Paraaortic lymph node (tissue), 1 donor: ENCODE measurements around the genes NPIPA3, RRN3 and MPV17L.

GRCh38 chr16:11706180-11707124, 36.2 kb downstream of the TXNDC11 start:
- PRO-cap = no peak

DNA sequence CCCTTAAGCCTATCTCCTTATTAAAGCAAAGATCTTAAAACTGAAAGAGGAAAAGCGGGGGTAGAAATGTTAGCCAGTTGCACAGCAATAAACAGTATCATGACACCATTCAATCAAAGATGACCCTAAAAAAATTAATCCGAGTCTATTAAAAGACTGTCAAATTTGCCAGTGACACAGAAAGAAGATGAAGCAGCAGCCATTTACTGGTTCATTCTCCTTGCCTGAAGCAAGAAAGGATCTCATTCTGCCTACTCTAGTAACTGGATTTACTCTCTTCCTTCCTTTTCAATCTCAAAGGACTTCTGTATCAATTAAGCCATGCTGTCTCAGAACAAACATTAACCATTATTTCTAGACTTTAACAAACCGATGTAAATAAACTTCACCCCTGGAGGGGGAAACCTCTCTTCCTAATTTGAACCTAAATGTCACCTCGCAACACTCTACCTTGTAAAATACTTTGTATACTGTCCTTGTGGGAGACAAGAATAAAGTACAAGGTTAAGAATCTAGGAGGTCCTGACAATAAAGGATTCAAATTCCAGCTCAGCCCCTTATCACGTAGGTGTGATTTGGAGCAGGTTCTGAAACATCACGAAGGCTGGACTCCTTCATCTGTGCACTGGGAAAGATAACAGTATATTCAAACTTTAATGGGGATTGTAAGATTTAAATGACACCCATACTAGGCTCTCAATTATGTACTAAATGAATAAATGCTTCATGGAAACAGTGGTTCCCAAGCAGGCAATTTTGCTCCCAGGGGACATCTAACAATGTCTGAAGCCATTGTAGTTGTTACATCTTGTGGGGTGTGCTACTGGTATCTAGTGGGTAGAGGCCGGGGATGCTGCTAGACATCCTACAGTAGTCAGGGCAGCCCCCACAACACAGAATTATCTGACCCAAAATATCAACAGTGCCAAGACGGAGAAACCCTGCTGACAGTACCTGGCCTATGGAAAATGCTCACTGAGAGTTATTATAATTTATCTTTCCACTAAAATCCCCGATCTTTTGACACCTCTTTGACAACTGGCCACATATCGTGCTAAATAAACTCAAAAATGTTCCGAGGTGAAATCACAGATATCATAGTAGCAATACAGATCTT, 2.1 kb downstream of the TXNDC11 start:
- PRO-cap = no peak

- PRO-cap = no peak
Measured at GRCh38 chr16:11871738-11872883, 20.8 kb upstream of the RSL1D1 start.

GRCh38 chr16:12036967-12037442, 60.5 kb downstream of the SNX29 start:
- PRO-cap = no peak

DNA sequence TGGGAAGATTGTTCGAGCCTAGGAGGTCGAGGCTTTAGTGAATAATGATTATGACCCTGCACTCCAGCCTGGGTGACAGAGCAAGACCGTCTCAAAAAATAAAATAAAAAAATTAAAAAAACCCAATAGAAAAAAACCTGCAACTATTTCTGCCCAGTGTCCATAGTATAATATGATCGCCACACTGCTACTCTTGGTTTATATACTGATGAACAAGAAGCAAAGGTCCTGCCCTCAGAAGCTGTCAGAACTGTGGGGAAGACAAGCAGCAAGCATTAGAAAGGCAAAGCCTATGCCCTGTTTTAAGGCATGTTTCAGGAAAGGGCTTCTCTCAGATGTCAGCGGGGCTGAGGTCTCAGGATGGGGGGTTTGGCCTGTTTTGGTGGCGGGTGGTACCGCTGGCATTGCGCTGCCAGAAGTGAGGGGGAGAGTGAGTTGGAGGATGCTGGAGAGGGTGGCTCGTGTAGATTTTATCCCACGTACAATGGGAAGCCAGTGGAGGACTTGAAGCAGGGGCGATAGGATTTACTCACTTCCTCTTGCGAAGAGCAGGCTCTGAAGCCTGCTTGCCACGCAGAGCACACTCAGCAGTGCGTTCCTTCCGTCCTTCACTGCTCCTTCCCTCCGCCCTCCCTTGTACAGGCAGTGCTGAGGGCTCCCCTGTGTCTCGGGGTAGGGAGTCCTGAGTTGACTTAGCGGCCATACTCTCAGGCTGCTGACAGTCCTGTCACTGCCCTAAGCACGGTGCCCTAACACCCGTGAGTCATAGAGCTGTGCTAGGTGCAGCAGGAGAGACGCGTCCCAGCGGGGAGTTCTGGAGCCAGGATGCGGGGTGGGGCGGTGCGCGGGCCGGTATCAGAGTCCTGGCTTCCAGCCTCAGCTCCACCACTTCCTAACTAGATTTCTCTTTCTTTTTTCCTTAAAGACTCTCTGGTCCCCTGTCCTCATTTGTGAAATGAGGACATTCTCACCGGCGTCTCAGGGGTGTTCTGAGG, 113.0 kb downstream of the SNX29 start:
- PRO-cap = no peak

DNA sequence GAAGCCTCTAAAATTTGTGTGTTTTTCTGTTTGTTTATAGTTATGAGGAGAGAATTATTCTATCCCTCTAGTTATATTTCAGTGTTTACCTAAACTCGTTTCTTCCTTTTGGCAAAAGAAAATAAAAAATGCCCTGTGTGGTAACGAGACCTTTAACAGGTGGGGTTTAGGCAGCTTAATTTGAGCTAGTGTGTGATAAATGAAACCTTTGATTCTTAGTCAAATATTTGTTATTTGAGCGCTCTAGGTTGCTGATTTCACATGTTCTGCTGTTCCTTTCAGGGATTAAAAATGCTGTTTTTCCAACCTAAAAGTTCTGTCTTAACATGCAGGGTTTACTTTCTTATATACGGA, 17.5 kb downstream of the ERCC4 start:
- PRO-cap = no peak

DNA sequence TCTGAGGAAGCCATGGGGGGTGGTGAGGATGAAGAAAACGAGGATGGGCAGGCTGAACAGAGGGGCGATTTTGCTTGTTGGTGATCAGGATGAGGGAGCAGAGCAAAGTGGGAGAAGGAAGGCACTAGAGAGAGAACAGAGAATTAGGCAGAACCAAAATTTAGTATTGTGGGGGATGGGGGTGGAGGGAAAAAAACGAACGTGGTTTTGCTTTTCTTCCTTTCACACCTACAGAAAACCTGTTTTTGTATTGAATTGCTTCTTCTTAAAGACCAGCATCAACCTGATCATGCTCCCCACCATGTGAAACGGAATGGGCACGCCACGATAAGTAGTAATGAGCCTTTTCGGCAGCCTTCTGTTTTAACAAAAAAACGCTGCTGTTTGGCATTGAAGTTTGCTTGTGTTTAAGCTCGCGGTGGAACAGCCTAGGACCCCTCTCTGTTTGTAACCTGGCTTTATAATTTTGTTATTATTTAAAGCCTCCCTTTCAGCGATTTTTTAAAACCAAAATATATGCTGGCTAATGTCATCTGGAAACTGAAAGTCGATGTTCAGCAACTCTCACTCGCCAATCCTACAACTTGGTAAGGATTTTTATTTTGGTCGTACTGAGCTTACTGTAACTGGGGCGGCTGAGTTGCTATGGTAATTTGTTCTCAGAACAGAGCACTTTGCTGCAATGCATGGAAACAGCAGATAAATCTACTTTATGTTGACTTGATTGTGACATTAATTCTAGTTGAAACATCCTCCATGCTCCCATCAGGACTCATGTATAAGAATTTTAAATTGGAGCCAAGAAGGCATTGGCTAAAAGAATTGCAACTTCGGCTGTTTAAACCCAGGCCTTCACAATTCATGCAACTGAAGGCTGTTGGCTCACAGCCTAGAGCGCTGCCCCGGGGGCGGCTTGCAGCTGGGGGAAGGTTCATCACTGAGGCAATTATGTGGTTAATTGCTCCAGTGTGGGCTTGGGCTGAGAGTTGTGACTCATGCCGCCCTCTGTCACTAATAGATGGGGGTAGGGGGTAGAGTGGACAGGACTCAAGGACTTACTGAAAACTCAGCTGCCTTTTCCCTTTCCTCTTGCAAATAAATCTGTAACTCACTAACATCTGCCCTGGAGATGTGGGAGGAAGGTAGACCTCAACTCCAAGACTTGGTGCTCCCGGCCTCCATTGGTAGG, 37.0 kb downstream of the ERCC4 start:
- PRO-cap = no peak

DNA sequence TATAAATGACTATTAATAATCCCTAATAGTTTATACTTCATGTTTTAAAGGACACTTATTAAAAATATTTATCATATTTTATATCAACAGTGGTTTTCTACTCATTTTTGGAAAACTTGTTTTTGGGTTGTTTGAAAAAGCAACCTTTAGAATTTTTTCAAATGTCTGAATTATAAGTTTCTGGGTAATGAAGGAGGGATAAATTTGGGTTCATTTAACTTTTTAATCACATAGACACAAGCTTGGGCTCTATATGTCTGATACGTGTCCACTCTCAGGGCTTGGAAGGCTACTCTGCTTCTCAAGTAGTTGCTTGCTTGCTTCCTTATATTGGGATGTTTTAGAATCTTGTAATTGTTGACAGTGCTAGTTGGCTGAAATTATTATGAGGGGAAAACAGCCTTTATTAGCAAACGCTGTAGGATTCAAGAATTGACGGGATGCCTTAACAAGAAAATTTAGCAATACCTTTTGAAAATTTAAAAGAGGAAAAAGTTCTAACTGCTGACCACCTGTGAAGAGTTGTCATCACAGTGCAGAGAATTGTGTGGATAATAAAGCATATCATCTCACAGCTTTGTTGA, 118.5 kb downstream of the MRTFB start:
- PRO-cap = no peak

- PRO-cap = bidirectional peak, plus-strand start at chr16:14193458, minus-strand start at chr16:14193404
Measured at GRCh38 chr16:14193335-14193619, 122.2 kb downstream of the MRTFB start.

DNA sequence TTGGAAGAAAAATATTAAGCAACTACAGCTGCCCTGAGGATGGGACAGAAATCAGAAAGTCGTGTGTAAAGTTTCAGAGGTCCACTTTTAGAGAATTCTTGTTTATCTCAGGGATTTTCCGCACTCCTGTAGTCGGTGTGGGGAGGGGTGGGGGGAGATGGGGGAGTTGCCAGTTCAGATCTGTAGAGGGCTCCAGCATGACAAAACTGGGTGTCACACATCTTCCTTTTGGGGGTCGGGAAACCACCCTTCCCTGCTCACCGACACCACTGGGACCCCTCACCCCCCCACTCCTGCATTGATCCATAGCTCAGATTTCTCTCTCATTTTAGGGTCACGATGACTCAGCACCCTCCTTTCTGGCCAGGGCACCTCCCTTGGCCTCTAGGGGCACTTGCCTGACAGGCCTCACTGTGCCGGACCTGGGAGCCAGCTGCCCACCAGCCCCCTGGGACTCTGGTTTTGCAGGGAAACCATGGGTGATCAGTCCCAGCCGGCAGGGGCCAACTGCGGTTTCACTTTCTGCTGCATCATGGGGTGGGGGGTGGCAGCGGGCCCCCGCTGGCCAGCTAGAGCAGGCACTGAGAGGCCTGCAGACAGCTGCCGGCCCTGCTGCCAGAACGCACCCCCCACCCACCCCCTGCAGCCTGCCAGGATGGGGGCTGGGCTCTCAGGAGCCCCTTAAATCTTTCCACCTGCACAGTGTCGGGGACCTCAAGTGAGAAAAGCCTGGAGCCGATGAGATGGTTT, 239.4 kb downstream of the MRTFB start:
- PRO-cap = no peak

- PRO-cap = no peak
Measured at GRCh38 chr16:14609819-14610297, 20.2 kb downstream of the PARN start.

GRCh38 chr16:14667444-14668390, 26.4 kb downstream of the PLA2G10 start:
- PRO-cap = no peak

GRCh38 chr16:14703083-14703590, at the start of gene NPIPA3:
NPIPA3 (plus strand) TSS chr16:14703411.
- PRO-cap = no peak

- PRO-cap = no peak
Measured at GRCh38 chr16:14824486-14824879, 9.0 kb upstream of the NOMO1 start.

DNA sequence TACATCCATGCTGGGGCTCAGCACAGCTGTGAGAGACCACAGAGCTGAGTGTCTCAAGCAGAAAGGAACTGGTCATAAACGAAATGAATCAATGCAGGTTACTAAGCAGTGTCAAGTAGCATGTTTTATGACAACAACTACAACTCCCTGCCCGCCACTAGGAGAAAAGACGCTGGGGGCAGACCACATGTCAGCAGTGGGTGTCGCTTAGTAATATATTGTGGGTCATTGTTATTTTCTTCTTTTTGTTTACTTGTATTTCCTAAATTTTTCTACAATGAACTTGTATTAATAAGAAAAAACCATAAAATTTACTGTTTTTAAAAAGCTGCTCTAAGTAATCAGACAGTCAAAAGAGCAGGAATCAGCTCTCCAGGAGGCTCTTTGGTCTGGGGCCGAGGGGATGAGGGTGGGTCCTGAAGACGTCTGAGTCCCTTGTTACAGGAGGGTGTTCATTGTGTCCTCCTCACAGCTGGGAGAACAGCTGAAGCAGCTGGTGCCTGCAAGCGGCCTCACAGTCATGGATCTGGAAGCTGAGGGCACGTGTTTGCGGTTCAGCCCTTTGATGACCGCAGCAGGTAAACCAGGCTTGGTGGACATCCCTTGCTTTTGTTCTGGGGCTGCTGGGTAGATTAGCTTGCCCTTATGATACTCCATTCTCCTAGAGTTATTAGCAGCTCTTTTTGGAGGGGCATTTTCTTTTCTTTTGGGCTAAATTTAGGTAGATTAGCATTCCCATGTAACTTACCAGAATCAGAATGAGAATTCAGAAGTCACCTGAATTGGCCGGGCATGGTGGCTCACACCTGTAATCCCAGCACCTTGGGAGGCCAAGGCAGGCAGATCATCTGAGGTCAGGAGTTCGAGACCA, 26.2 kb downstream of the NTAN1 start:
- PRO-cap = no peak

DNA sequence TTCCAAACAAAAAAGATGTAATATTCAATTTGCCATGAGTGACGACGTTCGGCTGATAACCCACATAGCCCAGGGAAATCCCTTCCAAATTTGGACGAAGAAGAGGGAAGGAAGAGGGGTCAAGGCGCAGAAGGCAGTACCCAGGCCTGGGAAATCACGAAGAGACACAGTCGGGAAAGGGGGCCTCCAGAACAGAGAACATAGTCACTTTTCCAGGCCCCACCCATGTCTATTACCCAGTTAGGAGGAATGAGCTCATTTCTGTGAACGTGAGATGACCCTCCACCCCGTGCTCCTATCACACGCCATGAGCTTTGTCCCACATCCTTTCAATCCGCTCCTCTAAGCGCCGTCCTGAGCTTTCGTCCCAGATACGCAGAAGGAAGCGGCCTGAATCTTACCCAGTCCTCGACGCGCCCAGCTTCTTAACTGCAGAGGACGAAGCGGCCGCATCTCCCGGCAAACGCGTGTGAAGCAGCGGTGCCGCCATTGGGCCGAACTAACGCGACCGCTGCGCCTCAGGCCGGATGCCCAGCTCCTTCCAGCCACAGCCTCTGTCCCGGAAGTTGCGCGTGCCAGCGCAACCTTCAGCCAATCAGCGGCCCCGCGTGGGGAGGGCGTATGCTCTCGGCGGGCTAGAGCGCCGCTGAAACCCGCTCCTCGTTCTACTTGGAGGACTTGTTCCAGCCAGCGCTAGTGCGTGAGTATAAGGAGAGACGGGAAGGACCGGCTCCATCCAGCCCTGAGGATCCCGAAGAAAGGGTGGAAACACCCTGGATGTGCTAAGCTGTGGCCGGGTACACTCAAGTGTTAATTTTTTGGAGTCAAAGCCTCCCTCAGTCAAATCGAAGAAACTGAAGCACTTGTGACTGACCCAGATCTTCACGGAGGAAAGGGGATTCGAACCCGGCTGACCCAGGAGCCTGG, at the start of gene RRN3:
TSS of gene RRN3 (minus strand) at position 529 of the 927 bp plus-strand sequence.
- PRO-cap = unidirectional peak, plus-strand start at position 696 of the sequence

DNA sequence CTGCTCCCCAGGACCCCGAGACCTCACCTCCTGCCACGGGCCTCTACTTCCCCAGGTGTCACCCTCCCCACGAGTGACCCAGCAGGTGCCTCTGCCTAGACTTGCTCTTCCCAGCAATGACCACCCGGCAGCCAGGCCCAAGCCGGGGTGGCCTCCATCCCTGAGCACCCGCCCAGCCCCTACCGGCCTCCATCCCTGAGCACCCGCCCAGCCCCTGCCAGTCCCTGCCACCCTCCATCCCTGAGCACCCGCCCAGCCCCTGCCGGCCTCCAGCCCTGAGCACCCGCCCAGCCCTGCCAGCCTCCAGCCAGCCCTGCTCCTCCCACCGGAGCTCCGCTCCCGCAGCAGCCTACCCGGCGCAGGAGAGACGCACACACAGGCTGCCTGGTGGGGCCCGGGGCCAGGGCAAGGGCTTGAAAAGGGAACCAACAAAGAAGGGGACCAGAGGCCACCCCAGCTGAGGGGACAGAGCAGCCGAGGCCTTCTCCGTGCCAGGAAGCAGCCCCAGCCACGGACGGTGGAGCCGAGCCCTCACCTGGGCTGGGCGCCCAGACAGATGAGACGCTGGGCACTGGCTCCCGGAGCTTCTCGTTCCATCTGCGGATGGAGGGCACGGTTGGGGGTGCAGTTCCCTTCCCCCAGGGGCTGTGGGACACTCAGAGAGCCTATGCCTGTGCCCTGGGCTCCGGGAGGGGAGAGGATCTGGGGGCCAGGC, 47.0 kb upstream of the RRN3 start:
- PRO-cap = no peak

DNA sequence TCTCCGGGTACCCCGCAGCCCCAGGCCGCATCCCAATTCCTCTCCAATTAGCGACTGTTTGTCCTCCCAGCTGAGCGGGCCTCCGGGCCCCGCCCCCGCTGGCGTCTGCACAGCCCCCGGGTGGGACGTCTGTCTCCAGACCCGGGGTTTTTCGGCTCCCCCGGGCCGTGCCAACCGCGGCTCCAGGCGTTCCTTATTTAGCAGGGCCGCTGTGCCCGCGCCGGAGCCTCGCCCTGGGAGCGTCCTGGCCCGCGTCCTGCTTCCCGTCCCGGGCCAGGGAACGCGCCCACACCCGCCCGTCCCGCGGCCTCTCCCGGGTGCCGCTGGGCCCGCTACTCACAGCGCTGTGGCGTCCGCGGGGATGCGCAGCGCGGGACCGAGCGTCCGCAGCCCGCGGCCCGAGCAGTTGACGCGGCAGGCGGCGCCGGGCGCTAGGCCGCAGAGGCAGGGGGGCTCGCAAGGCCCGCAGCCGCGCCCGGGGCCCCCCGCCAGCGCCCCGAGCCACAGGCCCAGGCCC, 60.0 kb upstream of the RRN3 start:
- PRO-cap = no peak

DNA sequence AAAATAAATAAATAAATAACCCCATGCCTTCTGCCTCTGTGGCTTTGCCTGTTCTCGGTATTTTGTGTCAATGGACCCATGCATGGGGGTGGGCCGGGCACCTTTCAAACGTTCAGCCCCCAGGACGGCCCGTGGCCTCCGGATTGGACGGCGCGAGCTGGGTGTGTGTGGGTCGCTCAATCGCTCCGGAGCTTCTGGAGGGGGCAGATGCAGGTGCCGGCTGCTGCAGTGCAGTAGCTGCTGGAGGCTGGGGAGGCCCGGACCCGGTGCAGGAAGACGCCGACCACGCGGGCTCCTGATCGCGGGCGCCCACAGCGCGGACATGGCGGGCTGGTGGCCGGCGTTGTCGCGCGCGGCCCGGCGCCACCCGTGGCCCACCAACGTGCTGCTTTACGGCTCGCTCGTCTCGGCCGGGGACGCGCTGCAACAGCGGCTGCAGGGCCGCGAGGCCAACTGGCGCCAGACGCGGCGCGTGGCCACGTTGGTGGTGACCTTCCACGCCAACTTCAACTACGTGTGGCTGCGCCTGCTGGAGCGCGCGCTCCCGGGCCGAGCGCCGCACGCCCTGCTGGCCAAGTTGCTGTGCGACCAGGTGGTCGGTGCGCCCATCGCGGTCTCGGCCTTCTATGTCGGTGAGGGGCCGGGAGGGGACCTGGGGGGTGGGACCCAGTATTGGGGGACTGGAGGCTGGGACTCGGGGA, at the start of gene MPV17L:
TSS of gene MPV17L (plus strand) at position 179 of the 701 bp plus-strand sequence.
- PRO-cap = no peak

GRCh38 chr16:15521228-15522297, 87.2 kb downstream of the BMERB1 start:
- PRO-cap = unidirectional peak, plus-strand start at chr16:15521914